Measurements from ENCODE around the genes FOXD1 and FAM169A.

- PRO-cap = bidirectional peak, plus-strand start at chr5:73448840, minus-strand start at chr5:73448628
- RAMPAGE, long total RNA = no peak
These were observed at the start of gene FOXD1 for GRCh38 chr5:73448435-73449017. FOXD1 (minus strand) TSS chr5:73448777.

DNA sequence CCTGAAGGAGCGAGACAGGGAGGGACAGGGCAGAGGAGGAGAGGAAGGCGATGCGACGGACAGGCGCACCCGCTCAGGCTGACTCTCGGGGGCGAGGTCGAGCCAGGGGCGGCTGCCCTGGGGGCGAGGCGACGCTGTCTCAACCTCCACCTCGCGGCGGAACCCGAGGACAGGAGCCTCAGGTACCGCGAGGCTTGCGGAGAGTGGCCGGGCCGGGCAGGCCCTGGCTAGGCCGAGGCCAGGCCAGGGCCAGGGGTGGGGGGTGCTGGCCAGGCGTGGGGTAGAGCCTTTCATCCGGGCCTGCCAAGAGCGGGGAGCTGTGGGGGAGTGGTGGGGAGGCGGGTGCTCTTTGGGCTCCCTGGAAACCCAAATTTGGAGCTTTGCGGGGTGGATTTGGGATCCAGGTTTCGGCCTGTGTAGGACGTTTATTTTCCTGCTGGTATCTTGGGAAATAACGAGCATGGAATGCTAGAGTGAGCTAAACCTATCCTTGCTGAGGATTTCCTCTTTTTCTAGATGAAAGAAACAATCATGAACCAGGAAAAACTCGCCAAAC lies 454 bp downstream of the BTF3 start:
- PRO-cap = no peak
- RAMPAGE, long total RNA = no peak

DNA sequence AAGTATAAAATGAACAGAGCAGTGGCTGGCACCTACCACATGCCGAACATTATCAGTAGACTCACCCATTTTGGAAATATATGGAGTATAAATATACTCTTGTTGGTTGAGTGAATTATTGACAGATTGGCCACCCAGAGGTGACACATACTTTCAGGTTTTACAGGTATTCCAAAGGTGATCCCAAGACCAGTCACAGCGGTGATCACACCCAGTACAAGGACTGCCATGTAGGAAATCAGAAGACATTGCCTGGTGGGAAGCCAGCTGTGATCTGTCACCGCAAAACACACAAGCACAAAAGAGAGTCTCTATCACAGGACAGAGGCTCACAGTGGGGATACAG lies 15.7 kb downstream of the BTF3 start:
- PRO-cap = no peak
- RAMPAGE, long total RNA = no peak

DNA sequence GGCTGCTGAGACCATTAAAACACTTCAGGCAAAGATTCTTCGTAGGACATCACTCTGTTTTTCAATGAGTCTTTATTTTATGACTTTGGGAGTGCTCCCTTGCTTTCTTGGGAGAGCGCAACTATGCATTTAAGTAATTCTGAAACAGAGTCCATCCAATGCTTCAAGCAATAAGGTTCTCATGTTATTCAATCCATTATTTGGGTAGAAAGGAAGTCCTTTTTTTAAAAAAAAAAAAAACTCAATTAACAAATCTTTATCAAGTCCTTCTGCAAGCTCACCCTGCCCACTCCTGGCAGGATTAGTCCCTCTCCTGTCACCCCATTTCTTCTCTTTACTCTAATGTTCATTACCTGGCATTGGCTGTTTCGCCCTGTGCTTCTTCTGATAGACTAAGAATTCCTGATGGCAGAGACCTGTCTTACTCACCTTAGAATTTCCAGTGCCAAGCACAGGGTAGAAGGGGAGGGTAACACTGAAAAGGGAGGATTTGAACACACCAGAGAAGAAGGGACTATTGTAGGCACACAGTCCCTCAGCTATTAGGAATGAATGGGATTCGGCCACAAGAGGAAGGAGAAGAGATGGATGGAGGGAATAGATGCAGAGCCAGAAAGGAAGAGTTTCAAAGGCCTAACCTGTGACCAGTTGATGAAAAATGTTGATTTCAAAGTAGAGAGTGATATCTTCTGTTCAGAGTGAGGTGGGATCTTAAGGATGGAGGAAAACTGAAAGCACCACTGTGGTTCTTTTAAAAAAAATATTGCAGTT lies 32.1 kb downstream of the ARHGEF28 start:
- PRO-cap = no peak
- RAMPAGE, long total RNA = no peak

GRCh38 chr5:73693885-73694728 lies 68.1 kb downstream of the ARHGEF28 start:
- PRO-cap = no peak
- RAMPAGE, long total RNA = no peak

GRCh38 chr5:73847267-73847577 lies 221.2 kb downstream of the ARHGEF28 start:
- PRO-cap = no peak
- RAMPAGE, long total RNA = no peak

DNA sequence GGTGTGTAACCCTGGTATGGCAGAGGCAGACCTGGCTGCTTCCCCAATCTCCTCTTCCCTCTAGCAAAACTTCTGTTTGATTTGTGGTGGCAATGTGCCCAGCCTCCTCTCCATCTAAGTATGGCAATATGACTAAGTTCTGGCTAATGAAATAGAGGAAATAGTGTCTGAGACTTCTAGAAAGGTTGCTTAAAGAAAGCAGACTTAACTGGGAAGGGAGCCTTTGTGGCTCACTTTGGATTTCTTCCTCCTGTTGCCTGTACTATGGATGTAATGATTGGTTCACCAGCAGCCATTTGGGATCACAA lies 491.1 kb downstream of the ENC1 start:
- PRO-cap = no peak
- RAMPAGE, long total RNA = no peak

GRCh38 chr5:74392585-74393254 lies 247.8 kb downstream of the ENC1 start:
- PRO-cap = no peak
- RAMPAGE, long total RNA = no peak

GRCh38 chr5:74415766-74416179 lies 224.8 kb downstream of the ENC1 start:
- PRO-cap = no peak
- RAMPAGE, long total RNA = no peak

GRCh38 chr5:74418676-74418951 lies 221.9 kb downstream of the ENC1 start:
- PRO-cap = no peak
- RAMPAGE, long total RNA = no peak

GRCh38 chr5:74433053-74434366 lies 207.0 kb downstream of the ENC1 start:
- PRO-cap = no peak
- RAMPAGE, long total RNA = no peak

DNA sequence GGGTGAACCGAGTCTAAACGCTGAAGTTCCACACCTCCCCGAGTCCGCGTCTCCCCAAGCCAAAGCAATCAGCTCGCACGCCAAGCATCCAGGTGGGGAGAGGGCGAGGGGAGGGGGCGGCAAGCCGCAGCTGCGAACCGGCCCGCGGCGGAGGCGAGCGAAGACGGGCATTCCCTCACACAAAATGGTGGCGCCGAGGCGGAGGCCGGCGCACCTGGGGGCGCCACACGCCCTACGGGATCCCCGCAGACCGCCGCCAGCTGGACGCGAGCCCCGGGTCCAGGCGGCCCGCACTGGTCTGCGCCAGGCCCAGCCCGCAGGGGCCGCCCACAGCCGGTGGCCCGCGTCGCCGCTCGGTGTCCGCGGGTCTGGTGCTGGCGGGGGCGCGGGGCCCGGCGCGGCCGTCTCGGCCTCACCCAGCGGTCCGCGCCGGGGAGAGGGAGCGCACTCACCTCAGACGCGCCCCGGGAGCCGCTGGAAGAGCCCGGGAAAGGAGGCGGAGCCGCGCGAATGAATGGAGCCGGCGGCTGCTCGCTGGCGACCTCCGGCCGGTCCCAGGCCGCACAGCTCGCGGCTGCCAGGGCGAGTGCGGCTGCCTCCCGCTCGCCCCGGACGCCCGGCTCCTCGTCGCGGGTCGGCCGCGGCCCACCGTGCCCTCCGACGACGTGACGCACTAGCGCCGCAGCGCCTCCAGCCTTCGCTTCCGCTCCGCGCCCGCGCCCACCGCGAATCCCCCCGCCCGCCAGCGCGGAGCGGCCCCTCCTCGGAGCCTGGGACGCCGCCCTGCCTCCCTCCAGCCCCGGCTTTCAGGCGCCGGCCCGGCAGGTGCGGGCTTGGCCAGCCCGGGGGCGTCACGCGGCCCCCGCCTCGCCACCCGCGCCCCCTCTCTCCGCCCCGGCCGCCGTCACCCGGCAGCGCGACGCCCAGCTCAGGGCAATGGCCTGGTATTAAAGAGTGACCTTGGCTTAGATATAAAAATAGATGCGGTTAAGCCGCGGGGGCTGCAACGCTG lies at the start of gene FAM169A:
TSS of gene FAM169A (minus strand) at position 675 of the 1,012 bp plus-strand sequence.
- PRO-cap = no peak
- RAMPAGE, long total RNA = no peak

DNA sequence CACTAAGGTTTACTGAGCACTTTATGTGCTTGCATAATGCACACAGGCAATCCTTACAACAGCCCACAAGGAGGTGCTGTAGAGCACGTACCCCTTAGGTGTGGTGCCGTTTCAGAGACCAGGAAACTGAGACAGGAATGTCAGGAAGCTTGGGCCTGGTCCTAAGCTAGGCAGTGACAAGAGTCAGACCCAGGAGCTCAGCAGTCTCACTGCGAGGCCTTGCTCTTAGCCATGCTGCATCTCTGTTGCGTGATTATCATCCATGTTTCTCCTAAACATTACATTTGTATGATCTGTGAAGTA lies 2.5 kb downstream of the GCNT4 start:
- PRO-cap = no peak
- RAMPAGE, long total RNA = no peak

DNA sequence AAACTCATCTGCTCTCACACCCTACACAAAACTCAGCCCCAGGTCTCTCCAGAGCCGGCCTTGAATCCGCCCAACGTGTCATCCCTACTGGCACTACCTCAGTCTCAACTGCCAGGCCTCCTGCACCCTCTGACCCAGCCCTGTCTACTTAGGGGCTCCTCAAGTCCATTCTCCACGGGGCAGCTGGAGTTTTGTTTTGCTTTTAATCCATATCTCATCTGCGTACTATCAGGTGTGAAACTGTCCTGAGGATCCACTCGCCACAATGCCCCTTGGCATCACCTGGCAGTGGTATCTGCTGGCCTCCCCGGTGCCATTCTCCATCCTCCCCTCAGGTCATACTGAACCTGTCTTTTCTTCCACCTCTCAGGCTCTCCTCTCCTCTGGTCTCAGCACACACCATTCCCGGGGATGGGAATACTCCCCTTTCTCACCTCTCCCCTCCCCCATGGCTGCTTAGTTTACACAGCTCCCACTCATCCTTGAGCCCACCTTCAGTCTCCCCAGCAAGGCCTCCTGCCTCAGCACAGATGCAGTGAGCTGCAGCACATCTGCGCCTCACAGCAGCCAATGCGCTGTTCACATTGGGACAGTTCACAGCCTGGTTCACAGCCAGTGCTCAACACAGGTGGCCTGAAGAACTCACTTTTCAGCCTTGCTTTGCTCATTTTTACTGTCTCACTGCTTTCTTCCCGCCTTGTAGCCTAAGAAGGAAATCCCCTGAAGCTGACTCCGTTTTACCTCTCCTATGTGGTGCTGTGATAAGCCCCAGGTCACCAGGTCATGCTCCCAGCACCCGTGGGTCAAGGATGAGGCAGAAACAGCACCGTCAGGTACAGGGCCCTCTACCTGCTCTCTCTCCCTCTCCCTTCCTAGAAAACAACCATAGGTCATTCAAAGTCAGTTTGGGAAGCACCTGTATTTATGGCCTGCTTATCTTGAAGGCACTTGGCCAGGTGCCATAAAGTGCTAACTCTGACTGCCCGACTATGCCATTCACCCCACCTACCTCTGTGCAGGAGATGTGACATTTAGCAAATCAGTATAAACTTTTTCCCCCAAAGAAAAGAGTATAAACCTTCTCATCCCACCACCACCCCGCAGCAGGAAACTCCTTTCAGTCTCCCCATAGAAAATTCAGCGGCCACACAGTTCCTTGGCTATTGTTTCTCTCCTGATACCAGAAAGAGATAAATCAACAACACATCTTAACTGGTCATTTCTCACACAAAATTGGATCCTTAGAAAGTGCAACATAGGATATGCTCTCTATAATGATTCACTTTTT lies 1.2 kb downstream of the GCNT4 start:
- PRO-cap = no peak
- RAMPAGE, long total RNA = no peak

- PRO-cap = no peak
- RAMPAGE, long total RNA = no peak
These were observed 1.7 kb upstream of the GCNT4 start for GRCh38 chr5:75053702-75054739.

DNA sequence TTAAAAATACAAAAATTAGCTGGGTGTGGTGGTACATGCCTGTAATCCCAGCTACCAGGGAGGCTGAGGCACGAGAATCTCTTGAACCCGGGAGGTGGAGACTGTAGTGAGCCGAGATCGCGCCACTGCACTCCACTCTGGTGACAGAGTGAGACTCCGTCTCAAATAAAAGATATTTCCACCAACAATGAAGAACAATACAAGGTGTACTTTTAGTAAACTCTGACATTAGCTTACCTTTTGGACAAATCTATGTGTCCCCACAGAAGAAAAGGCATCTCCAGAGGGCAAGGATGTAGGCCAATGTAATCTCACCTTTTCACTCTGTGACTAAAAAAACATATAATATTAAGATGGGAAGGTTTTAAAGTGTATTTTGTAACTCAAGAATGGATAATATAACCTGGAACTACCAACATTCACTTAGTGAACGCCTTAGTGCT lies 63.0 kb downstream of the HMGCR start:
- PRO-cap = no peak
- RAMPAGE, long total RNA = no peak

DNA sequence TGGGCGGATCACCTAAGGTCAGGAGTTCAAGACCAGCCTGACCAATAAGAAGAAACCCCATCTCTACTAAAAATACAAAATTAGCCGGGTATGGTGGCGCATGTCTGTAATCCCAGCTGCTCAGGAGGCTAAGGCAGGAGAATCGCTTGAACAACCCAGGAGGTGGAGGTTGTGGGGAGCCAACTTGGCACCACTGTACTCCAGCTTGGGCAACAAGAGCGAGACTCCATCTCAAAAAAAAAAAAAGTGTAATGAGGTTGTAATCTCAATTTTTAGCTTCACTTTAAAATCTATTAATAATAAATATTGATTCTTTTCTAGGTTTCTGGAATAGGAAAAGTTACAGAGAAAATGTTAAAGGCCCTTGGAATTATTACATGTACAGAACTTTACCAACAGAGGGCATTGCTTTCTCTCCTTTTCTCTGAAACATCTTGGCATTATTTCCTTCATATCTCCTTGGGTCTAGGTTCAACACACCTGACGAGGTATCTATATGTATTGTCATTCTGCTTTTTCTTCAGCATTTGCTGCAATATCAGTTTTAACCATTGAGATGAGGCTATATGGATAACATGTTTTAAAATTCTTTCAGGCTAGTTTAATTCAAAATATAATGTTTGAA lies 26.7 kb upstream of the ANKDD1B start:
- PRO-cap = no peak
- RAMPAGE, long total RNA = no peak

- PRO-cap = no peak
- RAMPAGE, long total RNA = no peak
These were observed 852 bp downstream of the ANKDD1B start for GRCh38 chr5:75612059-75612551.

DNA sequence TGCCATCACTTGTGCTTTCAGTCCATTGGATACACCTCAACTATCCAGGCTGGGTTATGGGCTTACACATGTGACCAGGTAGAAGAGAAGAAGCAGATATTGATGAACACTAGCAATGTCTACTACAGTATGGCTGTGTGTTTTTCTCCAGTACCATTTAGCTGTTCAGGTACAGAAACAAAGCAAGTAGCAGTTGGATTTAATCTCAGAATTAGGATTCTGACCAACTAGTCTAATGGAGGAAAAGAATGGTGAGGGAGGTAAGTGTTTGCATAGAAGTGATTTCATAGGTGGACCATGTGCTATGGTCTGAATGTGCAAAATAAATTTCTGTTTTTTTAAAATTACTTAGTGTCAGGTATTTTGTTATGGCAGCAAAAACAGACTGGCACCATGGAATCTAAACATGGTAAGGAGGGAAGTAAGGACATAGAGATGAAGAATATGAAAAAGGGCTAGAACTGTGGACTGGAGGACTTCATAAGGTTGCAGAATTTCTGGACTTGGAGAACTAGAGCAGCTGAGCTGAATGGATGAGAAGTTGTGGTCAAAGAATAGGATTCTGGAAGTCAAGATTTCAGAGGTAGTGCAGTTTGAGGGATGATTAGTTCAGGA lies 3.5 kb downstream of the ANKDD1B start:
- PRO-cap = no peak
- RAMPAGE, long total RNA = no peak

GRCh38 chr5:75648680-75649223 lies 37.5 kb downstream of the ANKDD1B start:
- PRO-cap = no peak
- RAMPAGE, long total RNA = no peak